Ileum (tissue), 1 donor: ENCODE data around the genes MYOD1, HPS5, LDHA and ZDHHC13.

GRCh38 chr11:17388978-17389905 lies 783 bp upstream of the KCNJ11 start:
- PRO-cap: bidirectional peak, plus-strand start at chr11:17389482, minus-strand start at chr11:17389328

DNA sequence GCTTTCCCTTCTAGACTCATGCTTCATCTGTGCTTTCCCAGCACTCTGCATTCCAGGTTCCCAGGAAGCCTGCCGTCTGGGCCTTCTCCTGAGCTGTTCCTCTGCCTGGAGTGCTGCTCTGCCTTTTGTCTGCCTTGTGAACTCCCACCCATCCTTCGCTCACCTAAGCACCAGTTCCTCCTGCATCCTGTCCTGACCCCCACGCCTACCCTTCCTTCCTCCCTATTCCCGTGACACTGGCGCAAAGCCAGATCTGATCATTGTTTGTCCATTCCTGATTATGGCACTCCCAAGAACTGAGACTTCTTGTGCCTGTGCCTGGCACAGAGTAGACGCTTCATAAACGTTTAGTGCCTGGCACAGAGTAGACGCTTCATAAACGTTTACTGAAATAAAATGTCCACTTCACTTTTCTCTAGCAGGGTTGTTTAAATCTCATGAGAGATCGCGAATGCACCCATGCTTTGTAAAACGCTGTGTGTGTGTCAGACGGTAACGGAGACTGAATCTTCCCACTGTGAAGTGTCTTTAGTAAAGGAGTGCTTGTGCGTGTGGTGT lies 22.6 kb upstream of the KCNJ11 start:
- PRO-cap: no peak

DNA sequence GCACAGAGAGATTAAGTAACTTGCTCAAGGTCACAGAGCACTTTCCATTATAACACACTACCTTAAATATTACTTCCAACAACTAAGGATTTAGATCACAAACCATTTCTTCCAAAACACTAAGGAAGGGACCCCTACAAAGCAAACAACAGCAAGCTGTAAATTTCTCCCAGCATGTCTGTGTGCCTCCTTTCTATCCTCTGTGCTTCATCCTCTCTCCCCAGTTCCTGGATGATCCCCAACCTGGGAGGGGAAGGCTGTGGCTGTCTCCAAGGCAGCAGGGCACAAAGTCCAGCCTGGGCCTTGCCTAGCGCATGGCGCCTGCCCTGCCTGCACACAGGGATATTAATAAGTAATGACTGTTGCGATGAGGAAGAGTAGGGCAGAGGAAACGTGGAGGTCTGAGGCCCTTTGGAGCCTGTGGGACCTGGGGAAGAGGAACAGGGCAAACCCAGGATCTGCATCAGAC lies 2.0 kb downstream of the USH1C start:
- PRO-cap: bidirectional peak, plus-strand start at position 223 of the sequence, minus-strand start at position 202 of the sequence

GRCh38 chr11:17719203-17719752 lies at the start of gene MYOD1:
Gene MYOD1, plus strand, starts transcription at chr11:17719571.
- PRO-cap: no peak

GRCh38 chr11:18011552-18012836 lies 853 bp downstream of the SERGEF start:
- PRO-cap: no peak

GRCh38 chr11:18311765-18312529 lies 10.0 kb downstream of the HPS5 start:
- PRO-cap: no peak

DNA sequence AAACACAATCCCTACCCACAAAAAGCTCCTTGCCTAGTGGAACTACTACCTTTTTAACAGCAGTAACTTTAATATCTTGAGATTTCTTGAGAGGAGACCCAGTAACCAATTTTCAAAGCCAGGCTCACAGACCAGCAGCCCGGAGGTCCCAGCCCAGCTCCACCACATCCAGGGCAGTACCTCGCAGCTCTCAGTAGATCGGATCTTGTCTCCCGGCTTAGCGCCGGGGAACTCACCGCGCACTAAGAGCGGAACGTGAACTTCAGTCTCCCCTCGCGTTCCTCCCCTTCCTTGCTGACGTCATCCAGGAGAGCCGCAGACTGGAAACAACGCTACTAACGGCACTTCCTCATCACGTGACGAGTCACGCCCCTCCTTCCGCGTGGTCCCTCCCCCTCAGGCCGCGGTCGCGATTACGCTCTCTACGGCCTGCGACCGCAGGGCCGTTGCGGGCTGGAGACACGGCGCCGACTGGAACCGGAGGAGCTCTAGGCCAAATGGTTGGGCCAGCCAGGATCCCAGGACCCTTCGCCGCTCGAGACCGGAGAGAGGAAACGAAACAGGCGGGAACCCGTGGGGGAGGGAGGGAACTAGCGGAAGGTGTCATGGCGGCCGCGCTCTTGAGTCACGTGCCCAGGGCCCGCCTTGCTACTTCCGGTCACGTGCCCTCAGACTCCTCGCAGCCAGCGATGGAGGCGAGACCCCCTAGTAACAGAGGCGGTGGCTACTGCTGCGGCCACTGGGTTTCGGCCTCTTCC lies at the start of gene HPS5:
Gene HPS5, minus strand, starts transcription at position 244 of the 758 bp plus-strand sequence.
- PRO-cap: bidirectional peak, plus-strand start at position 373 of the sequence, minus-strand start at position 244 of the sequence; bidirectional peak, plus-strand start at position 708 of the sequence, minus-strand start at position 620 of the sequence

GRCh38 chr11:18392356-18392806 lies 2.0 kb upstream of the LDHA start:
- PRO-cap: no peak

DNA sequence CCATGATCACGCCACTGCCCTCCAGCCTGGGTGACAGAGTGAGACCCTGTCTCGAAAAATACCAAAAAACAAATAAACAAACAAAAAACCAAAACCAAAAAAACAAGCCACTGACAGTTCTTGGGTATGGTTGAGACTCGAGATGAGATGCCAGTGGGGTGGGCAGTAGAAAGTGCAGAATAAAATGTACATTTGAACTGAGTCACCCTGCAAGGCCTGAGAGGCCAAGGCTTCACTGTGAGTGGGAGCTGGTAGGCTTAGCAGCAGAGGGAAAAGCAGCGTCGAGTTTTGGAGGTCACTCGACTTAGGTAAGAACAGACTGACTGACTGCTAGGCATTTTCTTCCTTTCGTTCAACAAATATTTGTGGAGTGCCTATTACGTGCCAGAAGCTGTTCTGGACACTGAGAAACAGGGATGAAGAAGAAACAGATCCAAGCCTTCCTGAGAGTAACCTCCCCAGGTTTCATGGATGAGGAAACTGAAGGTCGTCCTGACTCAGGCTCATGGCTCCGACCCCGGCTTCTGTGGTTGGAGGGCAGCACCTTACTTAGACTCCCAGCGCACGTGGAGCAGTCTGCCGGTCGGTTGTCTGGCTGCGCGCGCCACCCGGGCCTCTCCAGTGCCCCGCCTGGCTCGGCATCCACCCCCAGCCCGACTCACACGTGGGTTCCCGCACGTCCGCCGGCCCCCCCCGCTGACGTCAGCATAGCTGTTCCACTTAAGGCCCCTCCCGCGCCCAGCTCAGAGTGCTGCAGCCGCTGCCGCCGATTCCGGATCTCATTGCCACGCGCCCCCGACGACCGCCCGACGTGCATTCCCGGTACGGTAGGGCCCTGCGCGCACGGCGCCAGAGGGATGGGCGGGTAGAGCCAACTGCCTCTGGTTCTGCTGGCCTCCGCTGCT lies at the start of gene LDHA:
Gene LDHA, plus strand, starts transcription at position 749 of the 905 bp plus-strand sequence.
- PRO-cap: bidirectional peak, plus-strand start at position 782 of the sequence, minus-strand start at position 618 of the sequence

- PRO-cap: no peak
These were observed 6.1 kb downstream of the MISFA start for GRCh38 chr11:18605323-18606377.

DNA sequence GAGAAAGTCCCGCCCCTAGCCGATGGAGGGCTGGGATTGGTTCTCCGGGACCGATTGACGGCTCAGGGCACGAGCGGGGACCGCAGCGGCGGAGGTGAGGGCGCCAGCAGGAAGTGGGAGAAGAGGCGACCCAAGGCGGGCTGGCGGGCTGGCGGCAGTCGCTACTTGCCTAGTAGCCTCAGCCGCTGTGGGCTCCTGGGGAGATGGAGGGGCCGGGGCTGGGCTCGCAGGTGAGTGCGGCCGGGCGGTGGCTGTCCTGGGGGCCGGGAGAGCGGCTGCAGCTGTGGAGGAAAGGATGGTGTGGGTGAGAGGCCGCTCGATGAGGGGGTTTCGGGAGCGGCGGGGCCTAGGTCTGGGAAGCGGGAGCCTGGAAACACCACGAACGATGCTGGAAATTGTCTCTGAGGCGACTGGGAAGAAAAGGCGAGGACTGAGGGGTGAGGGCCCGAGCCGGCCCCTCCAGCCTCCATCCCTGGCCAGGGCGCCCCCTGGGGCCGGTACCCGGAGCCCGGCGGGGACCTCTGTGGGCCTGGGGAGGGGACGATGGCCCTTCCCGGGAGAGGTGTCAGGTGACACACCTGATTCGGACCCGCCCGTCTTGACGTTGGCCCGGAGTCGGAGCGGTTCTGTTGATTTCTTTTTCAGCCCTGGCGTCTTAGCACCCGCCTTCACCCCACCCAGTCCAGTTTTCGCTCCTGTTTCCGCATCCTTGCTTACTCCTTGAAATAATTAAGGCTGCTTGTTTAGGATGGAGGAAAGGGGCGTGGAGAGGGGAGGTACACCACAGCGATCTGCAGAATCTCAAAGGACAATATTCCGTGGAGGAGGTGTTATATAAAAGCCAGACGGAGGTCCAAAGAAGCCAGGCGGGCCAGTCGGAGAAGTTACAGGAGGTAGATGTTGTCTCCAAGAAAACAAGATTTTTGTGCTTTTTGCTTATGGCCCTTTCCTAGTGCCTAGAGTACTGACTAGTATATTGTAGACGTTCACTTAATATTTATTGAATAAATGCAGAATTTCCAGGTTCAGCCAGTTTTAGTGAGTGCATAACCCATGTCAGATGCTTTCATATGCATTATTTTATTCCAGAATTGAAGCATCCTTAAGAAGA lies at the start of gene ZDHHC13:
Gene ZDHHC13, plus strand, starts transcription at position 122 of the 1,111 bp plus-strand sequence.
- PRO-cap: bidirectional peak, plus-strand start at position 133 of the sequence, minus-strand start outside the sequence

GRCh38 chr11:19419050-19420221 lies 178.7 kb upstream of the E2F8 start:
- PRO-cap: no peak

GRCh38 chr11:19453939-19454392 lies 213.2 kb upstream of the E2F8 start:
- PRO-cap: no peak

- PRO-cap: no peak
These were observed 29.1 kb upstream of the NAV2 start for GRCh38 chr11:19683504-19684003.

- PRO-cap: no peak
These were observed 13.2 kb downstream of the NAV2 start for GRCh38 chr11:19725765-19726208.

DNA sequence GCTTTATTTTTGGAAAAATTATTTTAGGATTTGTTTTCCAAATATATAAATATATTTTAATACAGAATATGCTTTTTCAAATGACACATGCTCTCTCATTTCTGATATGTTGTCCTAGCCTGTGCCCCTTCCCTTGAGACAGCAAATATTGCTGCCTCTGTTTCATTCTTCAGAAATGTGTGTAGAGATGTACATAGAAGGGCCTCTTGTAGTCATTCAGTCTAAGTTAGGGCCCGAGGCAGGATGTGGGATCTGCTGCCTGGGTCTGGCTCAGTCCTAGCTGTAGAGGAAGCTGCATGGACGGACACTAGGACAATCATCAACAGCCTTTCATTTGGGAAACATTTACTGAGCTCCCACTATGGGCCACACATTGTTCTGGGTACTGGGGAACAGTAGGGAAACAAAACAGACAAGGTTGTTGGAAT lies 62.5 kb downstream of the NAV2 start:
- PRO-cap: no peak

- PRO-cap: no peak
These were observed 100.8 kb downstream of the NAV2 start for GRCh38 chr11:19813491-19813802.

- PRO-cap: no peak
These were observed 134.2 kb downstream of the NAV2 start for GRCh38 chr11:19846674-19847351.

DNA sequence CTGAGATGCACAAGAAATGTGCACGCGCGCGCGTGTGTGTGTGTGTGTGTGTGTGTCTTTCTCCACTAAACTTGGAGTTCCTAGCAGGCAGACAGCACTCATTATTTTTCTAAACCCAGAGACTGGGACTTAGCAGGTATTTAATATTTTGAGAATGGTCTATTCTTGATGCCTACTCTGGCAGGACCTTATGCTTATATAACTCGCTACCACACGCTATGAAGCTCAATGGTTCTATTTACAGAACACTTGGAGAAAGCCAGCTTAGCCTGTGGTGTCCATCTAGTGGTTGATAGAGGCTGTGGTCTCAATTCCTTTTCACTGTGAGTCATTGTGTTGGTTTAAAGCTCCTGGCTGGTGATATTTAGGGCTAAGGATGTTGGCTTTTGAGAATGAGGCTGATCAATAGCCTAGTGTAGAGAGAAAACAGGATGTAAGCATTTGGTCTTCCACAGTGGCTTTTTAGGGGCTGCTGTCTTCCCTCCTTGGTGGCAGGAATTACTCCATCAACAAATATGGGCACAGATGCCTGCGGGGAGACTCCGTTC lies 206.4 kb downstream of the DBX1 start:
- PRO-cap: no peak

GRCh38 chr11:20035217-20035617 lies 125.1 kb downstream of the DBX1 start:
- PRO-cap: no peak